GM12892 (cell line): Measurements from ENCODE around the genes GREM2, CHML and WDR64.

GRCh38 chr1:236816336-236816573, 21.2 kb downstream of the MTR start:
- RRBS, result no CpG with 5 or more reads among the region's 5 CpGs

DNA sequence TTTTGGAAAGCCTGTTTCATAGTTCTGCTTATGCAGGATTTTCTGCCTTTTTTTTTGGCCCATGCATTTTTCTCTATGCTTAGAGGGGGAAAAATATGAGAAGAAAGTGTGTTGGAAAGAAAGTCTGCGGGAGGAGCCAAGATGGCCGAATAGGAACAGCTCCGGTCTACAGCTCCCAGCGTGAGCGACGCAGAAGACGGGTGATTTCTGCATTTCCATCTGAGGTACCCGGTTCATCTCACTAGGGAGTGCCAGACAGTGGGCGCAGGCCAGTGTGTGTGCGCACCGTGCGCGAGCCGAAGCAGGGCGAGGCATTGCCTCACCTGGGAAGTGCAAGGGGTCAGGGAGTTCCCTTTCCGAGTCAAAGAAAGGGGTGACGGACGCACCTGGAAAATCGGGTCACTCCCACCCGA, 33.2 kb downstream of the RYR2 start:
- RRBS, result no CpG with 5 or more reads among the region's 20 CpGs

DNA sequence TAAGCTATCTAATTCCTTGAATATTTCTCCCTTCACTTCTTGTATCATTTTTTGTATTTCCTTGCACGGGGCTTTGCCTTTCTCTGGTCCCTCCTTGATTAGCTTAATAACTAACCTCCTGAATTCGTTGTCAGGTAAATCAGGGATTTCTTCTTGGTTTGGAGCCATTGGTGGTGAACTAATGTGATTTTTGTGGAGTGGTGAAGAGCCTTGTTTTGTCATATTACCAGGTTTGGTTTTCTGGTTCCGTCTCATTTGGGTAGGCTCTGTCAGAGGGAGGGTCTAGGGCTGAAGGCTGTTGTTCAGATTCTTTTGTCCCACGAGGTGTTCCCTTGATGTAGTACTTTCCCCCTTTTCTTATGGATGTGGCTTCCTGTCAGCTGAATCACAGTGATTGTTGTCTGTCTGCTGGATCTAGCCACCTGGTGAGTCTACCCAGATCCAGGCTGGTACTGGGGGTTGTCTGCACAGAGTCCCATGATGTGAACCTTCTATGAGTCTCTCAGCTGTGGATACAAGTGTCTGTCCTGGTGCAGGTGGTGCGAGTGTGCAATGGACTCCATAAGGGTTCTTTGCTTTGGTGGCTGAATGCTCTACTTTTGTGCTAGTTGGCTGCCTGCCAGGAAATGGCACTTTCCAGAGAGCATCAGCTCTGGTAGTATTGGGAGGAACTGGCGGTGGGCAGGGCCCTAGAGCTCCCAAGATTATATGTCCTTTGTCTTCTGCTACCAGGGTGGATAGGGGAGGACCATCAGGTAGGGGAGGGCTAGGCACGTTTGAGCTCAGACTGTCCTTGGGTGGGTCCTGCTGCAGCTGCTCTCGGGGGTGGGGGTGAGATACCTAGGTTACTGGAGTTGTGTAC, 245.9 kb downstream of the RYR2 start:
- RRBS, result no CpG with 5 or more reads among the region's 8 CpGs

DNA sequence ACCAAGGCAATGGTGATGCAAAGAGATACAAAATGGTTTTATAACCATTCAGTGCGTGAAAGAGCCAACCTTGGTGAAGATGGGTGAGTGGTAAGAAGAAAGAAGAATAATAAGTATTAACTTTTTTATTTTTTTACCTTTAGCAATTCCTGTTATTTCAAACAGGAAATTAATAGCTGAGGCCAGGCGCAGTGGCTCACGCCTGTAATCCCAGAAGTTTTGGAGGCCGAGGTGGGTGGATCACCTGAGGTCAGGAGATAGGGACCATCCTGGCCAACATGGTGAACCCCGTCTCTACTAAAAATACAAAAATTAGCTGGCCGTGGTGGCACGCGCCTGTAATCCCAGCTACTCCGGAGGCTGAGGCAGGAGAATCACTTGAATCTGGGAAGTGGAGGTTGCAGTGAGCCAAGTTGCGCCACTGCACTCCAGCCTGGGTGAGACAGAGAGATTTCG, 126.0 kb upstream of the ZP4 start:
- RRBS, result no CpG with 5 or more reads among the region's 11 CpGs

GRCh38 chr1:239387394-239387752, 1.0 kb downstream of the CHRM3 start:
- RRBS, result 37% methylated on average over 9 of the region's 25 CpGs

DNA sequence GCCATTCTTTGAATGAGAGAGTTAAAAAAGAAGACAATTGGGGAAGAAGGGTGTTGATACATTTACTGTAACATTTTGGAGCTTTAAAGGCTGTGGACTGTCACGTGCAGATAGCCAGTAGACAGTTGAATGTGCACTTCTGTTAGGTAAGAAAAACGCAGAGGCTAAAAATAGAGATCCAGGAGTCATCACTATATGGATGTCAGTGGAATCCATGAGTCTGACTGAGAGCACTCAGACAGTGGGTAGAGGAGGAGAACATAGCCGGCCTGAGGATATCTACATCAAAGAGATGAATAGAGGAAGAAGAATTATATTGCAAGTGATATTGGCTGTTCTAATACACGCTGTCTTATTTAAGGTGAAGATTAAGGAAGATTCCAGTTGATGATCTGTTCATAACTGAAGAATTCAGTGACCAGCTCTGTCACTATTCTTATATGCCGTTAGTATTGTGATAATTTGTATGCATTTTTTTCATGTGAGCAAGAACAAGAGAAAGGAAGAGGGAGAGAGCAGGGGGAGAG, 344.8 kb downstream of the CHRM3 start:
- RRBS, result no CpG with 5 or more reads among the region's 5 CpGs

DNA sequence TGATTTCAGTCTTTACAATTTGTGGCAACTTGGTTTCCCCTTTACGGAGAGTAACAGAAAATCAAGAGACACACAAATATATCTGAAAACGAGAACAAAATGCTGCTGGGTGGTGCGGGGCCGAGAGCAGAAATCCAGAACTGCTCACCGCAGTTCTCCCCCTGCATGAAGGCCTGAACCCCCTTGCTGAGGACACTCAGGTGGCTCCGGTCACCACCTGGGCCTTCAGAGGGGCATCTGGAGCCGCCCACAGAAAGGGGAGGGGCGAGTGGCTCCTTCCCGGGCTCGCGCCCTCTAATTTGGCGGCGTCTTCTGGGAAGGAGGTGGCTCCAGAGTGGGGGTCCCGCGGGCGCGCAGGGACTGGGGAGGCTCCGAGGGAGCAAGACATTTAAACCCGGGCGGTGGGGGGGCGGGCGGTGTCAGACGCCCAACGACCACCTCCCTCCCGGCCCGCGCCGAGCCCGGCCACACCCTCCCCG, 94.4 kb upstream of the FMN2 start:
- RRBS, result 22% methylated on average over 12 of the region's 30 CpGs

- RRBS, result no CpG with 5 or more reads among the region's 3 CpGs
Measured at GRCh38 chr1:240245016-240245632, 153.4 kb downstream of the FMN2 start.

- RRBS, result no CpG with 5 or more reads among the region's 2 CpGs
Measured at GRCh38 chr1:240598635-240599016, 13.3 kb downstream of the GREM2 start.

DNA sequence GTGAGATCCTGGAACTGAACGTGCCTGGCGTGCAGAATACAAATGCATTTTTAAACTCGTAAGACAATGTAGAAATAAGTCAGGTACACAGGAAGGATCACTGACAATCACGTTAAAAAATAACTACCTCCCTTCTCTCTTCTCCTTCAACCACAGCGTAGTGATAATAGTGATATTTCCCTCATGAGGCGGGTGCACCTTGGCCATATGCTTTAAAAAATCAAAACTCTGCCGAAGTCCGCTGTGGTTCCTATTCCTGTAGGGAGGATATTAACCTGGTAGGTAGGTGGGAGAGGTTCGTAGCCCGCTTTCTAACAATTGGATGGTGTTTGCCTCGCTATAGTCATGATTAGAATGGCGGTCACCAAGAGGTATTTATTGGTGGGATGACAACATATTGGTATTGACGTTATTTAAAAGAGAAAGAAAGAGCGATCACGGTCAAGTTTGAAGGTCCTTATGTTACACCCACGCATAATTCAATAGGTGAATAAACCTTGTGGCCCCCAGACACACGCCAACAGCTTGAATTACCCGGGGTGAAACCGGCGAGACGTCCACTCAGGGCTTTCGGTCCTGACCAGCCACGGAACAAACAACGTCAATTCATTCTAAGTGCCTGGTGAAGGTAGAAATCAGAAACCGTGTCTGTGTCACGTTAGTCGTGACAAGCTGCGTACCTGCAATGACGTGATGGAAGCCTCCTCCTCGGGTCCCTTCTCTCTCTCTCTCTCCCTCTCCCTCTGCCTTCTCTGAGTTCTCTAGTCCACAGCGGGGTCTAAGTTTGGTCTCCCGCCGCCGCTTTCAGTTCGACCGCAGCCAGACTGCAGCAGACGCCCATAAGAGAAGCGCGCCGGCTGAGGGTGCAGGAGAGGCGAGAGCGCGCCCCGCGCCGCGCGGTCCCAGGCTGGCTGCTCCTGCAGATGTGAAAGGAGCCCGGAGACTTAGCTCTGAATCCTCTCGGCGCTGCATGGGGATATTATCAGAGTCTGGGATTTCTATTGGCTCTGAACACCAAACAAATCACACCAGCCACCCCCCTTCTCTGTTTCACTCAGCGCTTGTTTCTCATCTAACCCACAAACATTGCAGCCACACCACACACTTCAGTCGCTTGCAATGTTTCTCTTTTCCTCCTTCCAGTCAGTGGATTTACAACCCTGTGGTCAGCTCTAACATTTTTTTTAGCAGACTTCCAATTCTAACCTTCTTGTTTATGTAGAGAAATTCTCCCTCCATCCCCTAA, at the start of gene GREM2:
Gene GREM2, minus strand, starts transcription at position 952 of the 1,246 bp plus-strand sequence.
- RRBS, result 26% methylated on average over 5 of the region's 53 CpGs

DNA sequence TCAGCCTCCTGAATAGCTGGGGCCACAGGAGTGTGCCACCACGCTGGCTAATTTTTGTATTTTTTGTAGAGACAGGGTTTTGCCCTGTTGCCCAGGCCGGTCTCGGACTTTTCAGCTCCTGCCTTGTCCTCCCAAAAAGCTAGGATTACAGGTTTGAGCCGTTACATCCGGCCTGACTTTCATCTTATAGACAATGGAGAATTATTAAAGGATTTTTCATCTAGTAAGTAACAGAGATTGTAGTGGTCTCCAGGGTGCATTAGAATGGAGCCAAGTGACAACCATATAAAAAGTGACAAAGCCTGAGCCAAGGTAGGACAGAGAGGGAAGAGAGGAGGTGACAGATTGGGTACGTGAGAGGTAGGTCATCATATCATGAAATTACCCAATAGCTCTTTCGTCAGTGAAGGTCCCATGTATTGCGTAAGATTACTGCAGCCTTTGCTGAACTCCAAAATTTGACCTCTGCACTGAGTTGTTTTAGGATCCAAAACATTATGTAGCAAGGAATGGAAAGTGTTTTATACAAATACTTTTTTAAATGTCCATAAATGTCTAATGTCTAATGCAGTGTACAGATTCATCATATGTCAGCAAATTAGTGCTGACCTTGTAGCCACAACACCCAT, 37.7 kb upstream of the GREM2 start:
- RRBS, result no CpG with 5 or more reads among the region's 8 CpGs

GRCh38 chr1:241640174-241640502, at the start of gene CHML:
Gene CHML (minus strand): TSS chr1:241640369.
- RRBS, result 1% methylated on average over 22 of the region's 53 CpGs

GRCh38 chr1:241652089-241652490, at the start of gene WDR64:
Gene WDR64 (plus strand): TSS chr1:241652281.
- RRBS, result no CpG with 5 or more reads among the region's 3 CpGs

GRCh38 chr1:243253949-243254248, 1.2 kb downstream of the CEP170 start:
- RRBS, result no CpG with 5 or more reads among the region's 5 CpGs

GRCh38 chr1:243364709-243365426, 109.0 kb downstream of the SDCCAG8 start:
- RRBS, result no CpG with 5 or more reads among the region's 8 CpGs

DNA sequence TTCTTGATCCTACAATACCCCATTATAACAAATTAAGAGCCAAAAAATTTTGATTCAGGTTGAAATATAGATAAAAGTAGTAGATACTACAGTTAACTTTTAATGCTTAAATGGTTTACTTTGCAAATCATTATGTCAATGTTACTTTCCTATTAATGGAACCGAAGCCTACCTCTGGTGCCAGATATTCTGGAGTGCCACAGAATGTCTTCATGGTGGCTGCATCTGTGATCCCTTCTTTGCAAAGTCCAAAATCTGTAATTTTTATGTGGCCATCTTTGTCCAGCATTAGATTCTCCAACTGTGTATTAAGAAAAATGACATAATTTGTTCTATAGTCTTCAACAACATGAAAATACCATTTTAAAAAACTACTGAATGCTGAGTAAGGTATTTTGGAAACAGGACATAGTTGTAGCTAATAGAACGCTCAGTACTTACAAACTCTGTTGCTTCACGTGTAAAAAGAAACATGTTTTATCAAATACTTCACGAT, 286.4 kb downstream of the AKT3 start:
- RRBS, result no CpG with 5 or more reads among the region's 4 CpGs

GRCh38 chr1:243794854-243795413, 55.1 kb downstream of the AKT3 start:
- RRBS, result no CpG with 5 or more reads among the region's 4 CpGs

- RRBS, result no CpG with 5 or more reads among the region's 5 CpGs
Measured at GRCh38 chr1:243805111-243806441, 44.5 kb downstream of the AKT3 start.

DNA sequence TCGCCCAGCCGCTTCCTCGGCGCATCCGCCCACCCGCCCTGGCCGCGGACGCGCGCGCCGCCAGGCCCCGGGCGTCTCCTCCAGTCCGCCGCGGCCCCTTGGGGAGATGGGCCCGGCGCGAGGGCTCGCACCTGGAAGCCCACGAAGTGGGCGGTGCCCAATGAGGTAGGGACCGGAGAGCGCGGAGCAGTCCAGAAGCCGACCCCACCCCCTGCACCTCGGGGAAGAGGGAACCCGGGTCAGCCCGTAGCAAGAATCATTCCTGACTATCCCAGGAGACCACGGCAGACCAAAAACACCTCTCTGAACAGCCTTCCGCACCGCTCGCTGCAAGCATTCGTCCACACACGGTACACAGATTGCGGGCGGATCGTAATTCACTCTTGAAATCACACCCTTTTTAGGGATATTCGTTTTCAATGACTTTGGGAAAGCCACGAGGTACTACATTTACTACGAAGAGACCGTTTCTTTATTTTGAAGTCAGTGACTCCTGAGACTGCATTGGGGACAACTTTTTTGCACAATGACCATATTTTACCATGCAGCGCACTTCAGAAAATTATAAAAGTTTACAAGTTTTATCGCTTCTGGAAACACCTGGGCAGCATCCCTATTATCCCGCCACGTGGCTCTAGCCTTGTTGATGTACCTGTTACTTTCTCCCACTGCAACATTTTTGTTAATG, 1.0 kb upstream of the AKT3 start:
- RRBS, result 4% methylated on average over 25 of the region's 48 CpGs

DNA sequence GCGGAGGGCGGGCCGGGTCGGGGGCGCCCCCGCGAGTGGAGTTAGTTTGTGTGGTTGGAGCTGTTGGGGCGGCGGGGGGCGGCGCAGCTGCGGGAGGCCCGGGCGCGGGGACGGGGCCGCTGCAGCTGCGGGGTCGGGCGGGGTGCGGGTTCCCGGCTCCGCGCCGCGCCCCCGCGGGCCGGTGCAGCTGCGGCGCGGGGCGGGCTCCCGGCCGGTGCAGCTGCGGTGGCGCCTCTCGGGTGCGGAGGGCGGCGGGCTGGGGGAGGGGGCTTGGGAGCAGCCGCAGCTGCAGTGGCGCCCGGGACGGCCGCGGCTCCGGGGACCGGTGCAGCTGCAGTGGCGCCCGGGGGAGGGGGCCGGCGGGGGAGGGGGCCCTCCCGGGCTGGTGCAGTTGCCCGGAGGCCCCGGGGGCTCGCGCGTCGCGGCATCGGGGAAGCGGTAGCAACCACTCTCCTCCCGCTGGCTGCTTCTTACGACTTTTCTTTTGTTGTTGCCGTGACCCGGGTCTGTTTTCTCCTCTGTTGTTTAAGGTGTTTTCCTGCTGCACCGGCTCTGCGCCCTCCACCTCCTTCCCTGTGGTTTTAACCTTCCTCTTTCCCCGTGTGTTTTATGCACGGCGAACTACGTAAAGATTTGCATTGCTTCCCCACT, 1.9 kb upstream of the ZBTB18 start:
- RRBS, result 3% methylated on average over 21 of the region's 73 CpGs